Vein endothelial cell (primary cell): ENCODE measurements around the gene ANGPT4.

GRCh38 chr20:237511-237934, 10.5 kb downstream of the DEFB129 start:
- CAGE, long polyA plus RNA: no peak

DNA sequence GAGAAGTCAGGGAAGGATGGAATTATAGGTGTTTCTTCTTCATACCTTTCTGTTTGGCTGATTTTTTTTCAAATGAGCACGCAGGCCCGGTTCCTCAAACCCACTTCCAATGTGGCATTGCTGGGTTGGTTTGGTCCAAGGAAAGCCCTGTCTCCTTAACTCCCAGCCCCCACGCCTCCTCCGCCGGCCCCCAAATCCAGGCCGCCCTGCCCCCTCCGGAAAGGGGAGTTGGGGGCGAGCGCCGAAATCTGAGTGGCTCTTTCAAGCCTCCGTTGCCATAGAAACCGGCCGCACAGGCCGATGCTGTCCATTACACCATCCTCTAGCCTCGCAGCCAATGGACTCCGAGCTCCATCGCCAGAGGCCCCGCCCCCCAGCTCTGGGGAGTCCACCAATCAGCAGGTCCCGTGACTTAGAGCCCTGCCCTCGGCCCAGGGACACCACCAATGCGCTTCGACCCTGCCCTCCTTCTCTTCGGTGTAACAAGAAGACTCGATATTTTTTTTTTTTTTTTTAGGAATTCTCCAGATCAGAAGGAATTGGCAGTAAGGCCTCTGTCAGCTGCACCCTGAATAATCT, 12.9 kb downstream of the ZCCHC3 start:
- CAGE, long polyA plus RNA: no peak

DNA sequence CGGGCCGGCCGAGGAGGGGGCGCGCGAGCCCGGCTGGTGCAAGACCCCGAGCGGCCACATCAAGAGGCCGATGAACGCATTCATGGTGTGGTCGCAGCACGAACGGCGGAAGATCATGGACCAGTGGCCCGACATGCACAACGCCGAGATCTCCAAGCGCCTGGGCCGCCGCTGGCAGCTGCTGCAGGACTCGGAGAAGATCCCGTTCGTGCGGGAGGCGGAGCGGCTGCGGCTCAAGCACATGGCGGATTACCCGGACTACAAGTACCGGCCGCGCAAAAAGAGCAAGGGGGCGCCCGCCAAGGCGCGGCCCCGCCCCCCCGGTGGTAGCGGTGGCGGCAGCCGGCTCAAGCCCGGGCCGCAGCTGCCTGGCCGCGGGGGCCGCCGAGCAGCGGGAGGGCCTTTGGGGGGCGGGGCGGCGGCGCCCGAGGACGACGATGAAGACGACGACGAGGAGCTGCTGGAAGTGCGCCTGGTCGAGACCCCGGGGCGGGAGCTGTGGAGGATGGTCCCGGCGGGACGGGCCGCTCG, 697 bp downstream of the SOX12 start:
- CAGE, long polyA plus RNA: no peak

DNA sequence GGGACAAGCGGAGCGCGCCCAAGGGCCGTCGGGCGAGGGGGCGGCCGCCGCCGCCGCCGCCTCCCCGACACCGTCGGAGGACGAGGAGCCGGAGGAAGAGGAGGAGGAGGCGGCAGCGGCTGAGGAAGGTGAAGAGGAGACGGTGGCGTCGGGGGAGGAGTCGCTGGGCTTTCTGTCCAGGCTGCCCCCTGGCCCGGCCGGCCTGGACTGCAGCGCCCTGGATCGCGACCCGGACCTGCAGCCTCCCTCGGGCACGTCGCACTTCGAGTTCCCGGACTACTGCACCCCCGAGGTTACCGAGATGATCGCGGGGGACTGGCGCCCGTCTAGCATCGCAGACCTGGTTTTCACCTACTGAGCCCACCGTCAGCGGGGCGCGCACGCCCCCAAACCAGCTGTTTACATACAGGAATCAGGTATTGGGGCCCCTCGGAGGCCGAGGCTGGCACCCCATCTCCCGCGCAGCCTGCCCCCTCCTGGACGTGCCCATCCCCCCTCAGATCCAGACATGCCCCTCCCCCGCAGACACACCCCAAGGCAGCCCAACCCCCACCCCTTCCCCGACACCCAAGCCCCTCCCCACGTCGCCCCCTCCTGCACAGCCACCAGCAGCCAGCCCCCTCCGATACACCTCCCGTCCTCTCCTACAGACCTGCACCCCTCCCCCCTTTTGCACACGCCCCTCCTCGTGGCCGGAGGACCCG, 1.3 kb downstream of the SOX12 start:
- CAGE, long polyA plus RNA: no peak

- CAGE, long polyA plus RNA: no peak
Measured at GRCh38 chr20:431321-432103, 23.4 kb downstream of the RBCK1 start.

DNA sequence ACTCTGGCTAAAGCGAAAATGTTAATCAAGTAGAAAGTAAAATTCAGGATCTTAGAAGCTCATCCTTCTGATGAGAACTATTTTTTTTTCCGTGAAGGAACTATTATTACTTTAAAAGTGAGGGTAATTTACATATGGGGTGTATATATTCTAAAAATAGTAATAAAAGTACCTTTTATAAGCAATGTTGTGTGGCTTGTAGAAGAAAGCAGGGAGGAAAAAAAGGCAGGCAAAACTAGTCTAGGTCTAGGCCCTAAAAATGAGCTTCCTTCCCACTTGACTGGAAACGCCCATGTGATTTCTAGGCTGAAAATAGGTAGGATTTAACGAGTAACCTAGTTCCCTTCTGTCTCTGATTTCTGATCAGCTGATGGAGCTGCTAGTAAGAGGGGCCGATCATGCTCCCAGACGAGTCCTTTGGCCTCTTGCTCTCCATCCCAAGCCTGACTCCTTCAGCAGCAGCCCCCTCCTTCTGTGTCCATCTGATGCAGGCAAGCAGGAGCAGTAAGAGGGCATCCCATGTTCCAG, 24.6 kb downstream of the TBC1D20 start:
- CAGE, long polyA plus RNA: no peak

GRCh38 chr20:444928-445206, 17.5 kb downstream of the TBC1D20 start:
- CAGE, long polyA plus RNA: no peak

DNA sequence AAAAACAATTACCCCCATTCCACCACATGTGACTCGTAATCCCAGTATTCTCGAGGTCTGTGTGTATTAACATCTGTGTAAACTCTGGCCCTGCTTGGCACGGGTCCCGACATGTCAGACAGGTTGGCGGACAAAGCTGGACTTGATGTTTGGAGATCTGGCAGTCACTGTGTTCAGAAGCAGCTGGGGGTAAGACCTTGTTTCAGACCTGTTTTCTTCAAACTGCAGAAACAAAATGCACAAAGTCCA, 35.2 kb downstream of the CSNK2A1 start:
- CAGE, long polyA plus RNA: no peak

DNA sequence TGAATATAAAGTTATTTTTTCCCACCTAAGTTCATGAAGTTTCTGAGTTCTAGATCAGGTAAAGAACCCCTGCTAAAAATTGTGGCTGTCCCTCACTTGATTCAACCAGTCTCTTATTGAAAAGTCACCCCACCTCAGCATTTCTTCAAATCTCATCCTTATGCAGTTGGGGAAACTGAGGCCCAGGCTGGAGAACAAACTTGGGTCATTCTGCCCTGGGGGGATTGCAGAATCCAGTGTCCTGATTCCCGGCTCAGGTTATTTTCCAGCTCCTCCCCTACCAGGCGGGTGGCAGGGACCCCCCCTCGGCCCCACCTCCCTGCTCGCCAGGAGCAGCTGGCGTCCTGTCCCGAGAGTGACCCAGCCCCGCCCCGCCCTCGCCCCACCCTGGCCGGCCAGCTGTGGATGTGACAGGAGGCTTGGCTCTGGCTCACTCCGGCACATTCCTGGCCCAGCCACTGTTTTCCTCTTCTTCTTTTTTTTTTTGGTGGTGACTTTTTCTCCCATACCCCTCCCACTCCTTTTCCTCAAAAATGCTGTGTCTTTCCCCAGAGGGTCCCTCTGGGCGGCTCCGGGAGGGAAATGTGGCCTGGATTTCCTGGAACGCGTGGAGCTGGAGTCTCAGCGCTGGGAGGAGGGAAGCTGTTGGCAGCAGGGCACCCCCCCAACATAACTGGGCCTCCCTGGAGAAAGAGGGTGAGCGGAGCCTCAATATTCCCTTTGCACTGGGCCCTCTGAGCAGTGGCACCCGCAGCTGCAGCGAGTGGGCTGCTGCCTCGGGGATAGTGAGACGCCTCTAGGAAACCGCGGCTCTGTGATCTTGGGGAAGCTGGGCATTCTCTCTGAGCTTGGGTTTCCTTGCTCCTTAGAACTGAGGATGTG, 28.2 kb upstream of the CSNK2A1 start:
- CAGE, long polyA plus RNA: no peak

GRCh38 chr20:588574-588873, 21.6 kb downstream of the TCF15 start:
- CAGE, long polyA plus RNA: no peak

GRCh38 chr20:607160-607978, 2.7 kb downstream of the TCF15 start:
- CAGE, long polyA plus RNA: no peak

GRCh38 chr20:676236-676963, 798 bp upstream of the SCRT2 start:
- CAGE, long polyA plus RNA: no peak

DNA sequence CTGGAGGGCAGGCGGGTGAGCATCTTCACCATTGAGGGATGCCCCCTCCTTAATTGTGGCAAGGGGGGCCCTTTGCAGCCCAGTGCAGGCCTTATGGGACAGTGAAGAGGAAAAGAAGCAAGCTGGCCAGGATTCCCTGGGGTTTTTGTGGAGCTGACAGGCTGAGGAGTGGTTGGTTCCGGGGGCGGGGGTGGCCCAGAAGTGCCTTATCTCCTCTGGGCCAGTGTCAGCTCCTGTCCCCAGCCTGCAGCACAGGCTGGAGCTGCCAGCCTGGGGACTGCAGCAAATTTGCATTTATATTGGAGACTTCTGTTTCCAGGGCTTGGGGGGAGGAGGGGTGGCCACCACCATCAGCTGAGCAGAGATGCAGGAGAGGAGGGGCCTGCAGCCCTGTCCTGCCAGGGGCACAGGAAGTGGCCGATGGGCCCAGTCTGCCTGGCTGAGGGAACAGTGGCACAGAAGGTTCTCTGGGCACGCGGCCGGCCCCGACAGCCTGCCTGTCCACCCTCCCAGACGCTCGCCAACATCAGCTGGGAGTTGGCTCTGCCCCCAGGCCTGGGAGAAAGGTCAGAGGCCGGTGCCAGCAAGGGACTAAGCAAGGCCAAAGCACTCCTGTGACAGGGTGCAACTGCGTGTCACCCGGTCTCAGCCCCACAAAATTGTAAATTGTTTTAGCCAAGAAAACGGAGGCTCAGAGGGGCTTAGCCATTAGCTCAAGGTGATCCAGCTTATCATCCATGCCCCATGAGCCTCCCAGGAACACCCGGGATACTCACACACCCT, 24.3 kb upstream of the SCRT2 start:
- CAGE, long polyA plus RNA: no peak

- CAGE, long polyA plus RNA: no peak
Measured at GRCh38 chr20:727817-728908, 40.1 kb downstream of the SLC52A3 start.

DNA sequence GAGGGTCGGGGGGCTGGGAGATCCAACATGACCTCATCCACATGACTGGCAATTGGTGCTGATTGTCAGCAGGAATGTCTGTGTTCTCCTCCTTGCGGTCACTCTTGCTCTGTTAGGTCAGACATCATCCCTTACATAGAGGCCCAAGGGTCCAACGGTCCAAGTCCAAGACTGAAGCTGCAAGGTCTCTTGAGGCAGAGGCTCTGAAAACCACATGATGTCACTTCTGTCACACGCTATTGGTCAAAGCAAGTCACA, 17.6 kb downstream of the SLC52A3 start:
- CAGE, long polyA plus RNA: no peak

- CAGE, long polyA plus RNA: no peak
Measured at GRCh38 chr20:771620-772337, 3.5 kb upstream of the SLC52A3 start.

DNA sequence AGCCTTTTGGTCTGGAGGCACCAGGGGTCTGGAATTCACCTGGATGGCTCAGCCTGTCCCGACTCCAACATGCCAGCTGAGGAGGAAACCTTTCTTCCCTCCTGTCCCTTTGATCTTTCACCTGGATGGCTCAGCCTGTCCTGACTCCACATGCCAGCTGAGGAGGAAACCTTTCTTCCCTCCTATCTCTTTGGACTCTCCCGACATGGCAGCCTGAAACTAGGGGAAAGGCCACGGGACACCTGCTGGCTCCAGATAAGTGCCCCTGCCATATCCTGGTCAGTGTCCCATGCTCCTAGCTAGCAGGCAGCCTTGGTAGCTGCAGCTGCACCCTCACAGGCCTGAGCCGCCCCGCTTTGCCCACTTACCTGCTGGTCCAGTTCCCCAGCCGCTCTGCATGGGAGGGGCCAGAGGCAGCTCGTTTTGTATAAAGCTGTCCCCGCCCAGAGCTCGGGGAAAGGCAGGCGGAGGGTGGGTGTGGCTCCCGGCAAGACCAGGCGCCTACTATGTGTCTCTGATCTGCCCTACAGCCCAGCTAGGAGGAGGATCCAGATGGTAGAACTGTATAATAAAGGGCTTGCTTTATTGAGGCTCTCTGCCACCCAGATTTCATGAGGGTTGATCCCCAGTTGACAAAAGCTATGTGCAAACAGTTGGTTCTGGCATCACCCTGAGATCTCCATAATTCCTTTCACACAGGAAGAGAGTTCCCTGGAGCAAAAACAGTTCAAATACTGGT, 7.5 kb upstream of the SLC52A3 start:
- CAGE, long polyA plus RNA: no peak

- CAGE, long polyA plus RNA: no peak
Measured at GRCh38 chr20:916023-916618, at the start of gene ANGPT4. Gene ANGPT4 (minus strand): TSS chr20:916334.

DNA sequence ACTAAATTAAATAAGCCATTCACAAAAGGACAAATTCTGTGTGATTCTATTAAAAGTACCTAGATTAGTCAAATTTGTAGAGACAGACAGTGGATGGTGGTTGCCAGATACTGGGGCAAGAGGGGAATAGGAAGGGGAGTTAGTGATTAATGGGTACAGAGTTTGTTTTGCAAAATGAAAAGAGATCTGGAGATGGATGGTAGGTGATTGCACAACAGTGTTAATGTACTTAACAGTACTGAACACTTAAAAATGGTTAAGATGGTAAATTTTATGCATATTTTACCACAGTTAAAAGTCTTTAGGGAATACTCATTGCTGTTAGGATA, 11.6 kb downstream of the PSMF1 start:
- CAGE, long polyA plus RNA: no peak

DNA sequence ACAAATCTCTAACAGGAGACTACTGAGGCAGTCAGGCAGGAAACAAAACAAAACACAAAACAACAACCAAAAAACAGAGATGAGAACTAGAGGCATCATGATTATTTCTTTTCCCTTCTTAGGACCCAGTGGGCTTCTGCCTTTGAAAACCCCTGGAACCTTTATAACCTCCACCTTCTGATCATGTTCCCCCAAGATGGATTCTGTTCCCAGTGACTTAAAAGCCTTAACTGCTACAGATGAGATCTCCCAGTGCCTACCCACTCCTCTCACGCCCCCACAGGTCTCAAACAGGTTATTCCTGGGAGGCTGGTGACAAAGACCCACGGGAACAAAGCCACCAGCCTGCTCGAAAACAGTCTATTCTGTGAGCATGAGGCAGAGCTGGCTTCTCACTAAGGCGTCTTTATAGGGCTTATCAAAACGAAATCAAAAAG, 2.4 kb downstream of the FKBP1A start:
- CAGE, long polyA plus RNA: no peak